Right atrium auricular region (tissue), 2 donors: ENCODE measurements around a stretch of chr1.

DNA sequence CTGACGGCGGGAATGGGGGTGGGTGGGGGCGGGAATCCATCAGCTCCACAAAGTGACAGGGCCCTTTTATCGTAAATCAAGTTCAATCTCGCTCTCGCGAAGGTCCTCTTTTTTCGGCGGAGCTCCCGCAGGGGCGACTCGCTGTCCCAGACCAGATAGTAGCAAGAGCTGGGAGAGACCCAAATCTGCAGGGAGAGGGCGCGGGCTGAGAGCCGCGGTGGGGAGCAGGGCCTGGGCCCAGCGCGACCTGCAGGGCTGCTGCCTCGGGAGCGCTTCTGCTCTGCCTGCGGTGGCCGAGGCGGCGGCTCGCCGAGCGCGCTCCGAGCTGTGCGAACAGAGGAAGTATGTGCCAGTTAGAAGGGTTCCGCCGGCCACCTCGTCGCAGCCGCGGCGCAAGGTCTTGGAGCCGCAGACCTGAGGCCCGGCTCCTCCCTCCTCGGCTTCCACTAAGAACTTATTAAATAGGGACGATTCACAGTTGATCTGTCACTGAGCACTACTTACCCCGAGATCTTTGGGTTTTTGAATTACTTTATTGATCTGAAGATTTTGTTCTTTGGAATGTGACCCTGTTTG, 10.2 kb downstream of the BARHL2 start:
- PRO-cap, result no peak
- RAMPAGE, long total RNA, 2 experiments, result no peak in any of the 2 experiments

- PRO-cap, result no peak
- RAMPAGE, long total RNA, 2 experiments, result no peak in any of the 2 experiments
Measured at GRCh38 chr1:90926810-90927278, 95.0 kb downstream of the ZNF644 start.

- PRO-cap, result no peak
- RAMPAGE, long total RNA, 2 experiments, result no peak in any of the 2 experiments
Measured at GRCh38 chr1:90966994-90967693, 54.7 kb downstream of the ZNF644 start.

DNA sequence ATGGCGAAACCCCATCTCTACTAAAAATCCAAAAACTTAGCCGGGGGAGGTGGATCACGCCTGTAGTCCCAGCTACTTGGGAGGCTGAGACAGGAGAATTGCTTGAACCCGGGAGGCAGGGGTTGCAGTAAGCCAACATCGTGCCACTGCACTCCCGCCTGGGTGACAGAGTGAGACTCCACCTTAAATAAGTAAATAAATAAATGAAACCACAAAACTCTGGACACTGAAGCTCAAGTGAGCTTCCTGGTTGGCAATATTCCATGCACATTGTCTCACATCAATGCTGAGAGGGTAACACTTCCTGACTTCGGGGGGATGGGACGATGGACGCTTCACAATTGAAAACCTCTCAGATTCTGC, 69.9 kb upstream of the ZNF644 start:
- PRO-cap, result no peak
- RAMPAGE, long total RNA, 2 experiments, result no peak in any of the 2 experiments

DNA sequence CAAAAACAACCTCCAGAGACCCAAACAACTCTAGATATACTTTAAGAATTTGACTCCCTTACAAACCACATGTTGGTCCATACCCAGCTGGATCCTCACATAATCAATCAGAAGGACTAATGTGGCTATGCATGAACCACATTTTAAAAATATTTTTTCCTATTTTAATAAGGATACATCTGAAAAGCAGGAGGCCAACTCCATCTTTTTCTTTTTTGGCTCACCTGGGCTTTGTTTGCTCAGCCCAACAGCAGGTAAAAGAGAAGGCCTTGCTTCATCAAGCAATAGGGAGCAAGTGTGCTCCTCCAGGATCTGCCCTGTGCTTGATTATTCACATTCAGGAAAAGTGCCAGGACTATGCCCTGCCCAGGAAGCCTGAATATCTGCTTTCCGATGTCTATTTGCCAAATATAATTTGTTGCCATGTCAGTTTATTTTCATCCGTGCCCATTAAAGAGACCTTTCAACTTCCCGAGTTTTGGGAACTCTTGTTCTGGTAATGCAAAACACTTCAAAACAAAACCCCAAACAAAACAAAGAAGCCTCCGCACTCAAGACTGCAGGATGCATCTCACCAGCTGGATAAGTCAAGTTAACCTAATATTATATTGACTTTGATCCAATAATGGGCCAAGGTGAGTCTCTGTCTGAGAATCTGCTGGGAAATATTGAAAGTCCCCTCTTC, 185.3 kb downstream of the CDC7 start:
- PRO-cap, result no peak
- RAMPAGE, long total RNA, 2 experiments, result no peak in any of the 2 experiments

DNA sequence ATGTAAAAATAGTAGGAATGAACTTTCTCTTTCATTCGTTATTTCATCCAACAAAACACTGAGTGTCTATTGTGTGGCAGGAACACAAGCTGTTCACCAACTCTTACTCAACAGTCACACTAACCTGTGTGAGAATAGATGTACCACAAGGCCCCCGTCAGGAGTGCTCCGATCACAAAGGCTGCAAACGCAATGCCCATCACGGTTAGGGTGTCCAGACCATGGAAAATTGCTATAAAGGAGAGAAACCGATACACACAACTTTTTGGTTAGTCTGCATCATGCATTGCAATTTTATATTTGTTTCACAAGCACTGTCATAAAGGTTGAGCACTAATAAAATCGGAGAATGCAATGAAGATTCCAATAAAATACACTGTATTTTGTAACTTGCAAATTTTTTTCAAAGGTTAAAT, 190.4 kb downstream of the TGFBR3 start:
- PRO-cap, result no peak
- RAMPAGE, long total RNA, 2 experiments, result no peak in any of the 2 experiments

DNA sequence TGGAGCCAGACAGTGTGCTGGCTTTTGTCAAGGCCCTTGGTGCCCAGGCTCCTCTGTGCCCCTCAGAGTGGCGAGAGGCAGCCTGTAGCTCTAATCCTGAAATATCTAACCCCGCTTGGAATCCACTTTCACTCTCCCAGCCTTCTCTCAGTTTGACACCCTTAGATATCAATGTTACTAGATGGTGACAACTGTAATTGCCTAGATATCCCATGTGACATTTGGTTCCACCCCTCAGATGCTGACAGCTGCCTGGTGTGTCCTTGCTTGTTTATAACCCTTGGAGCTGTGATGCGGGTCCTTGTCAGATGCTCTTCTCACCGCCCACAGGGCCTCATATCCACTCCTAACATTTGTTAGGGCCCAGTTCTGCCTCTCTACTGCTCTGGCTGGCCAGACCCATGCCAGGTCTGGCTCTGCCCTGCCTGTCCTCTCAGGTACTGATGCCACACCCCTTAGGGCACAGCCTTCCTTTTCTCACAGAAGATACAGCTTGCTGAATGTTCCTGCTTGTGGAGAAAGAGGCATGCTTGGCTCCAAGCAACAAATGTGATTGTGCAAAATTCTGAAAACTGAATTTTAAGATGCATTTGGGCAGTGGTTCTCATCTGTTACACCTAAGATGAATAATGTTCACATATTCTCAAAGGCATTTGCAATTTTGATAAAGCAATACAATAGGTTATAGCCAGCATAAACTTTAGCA, 178.2 kb downstream of the TGFBR3 start:
- PRO-cap, result no peak
- RAMPAGE, long total RNA, 2 experiments, result no peak in any of the 2 experiments

DNA sequence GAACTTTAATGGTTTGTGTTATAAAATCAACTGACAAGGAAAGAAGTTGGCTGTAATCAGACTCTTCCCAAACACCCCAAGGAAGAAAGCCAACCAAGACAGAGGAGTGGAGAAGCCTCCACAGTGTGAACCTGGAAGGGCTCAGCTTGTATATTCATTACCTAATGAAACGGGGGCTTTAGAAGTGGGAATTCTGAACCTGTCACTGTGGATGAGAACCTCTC, 70.2 kb downstream of the TGFBR3 start:
- PRO-cap, result no peak
- RAMPAGE, long total RNA, 2 experiments, result no peak in any of the 2 experiments

- PRO-cap, result unidirectional peak, plus-strand start at chr1:91826497
- RAMPAGE, long total RNA, 2 experiments, result no peak in any of the 2 experiments
Measured at GRCh38 chr1:91826110-91826664, 59.8 kb downstream of the TGFBR3 start.

DNA sequence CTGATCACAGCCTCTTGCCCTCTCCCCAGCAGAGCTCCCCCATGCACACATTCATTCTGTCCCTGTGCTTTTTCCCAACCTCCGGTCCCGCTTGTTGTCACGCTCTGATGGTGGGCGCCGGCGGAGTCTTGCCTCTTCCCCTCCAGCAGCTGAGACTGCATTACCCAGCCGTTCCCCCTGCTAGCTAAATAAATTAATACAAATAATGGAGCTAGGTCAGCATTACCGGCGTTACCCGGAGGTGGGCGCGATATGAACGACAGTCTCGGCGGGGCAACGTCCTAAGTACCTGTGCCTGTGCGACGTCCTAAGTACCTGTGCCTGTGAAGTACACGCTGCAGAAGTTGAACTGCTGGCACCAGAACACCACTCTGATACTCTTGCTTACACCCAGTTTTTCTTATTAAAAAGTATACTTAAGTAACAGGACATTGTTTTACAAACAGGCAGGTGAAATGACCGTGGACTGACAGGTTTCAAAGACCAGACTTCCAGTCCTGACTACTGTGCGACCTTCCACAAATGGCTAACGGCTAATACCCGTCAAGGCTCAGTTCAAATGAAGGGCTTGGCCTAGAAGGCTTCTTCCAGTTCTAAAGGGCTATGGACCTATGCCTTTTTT, 781 bp upstream of the TGFBR3 start:
- PRO-cap, result no peak
- RAMPAGE, long total RNA, 2 experiments, result no peak in any of the 2 experiments

DNA sequence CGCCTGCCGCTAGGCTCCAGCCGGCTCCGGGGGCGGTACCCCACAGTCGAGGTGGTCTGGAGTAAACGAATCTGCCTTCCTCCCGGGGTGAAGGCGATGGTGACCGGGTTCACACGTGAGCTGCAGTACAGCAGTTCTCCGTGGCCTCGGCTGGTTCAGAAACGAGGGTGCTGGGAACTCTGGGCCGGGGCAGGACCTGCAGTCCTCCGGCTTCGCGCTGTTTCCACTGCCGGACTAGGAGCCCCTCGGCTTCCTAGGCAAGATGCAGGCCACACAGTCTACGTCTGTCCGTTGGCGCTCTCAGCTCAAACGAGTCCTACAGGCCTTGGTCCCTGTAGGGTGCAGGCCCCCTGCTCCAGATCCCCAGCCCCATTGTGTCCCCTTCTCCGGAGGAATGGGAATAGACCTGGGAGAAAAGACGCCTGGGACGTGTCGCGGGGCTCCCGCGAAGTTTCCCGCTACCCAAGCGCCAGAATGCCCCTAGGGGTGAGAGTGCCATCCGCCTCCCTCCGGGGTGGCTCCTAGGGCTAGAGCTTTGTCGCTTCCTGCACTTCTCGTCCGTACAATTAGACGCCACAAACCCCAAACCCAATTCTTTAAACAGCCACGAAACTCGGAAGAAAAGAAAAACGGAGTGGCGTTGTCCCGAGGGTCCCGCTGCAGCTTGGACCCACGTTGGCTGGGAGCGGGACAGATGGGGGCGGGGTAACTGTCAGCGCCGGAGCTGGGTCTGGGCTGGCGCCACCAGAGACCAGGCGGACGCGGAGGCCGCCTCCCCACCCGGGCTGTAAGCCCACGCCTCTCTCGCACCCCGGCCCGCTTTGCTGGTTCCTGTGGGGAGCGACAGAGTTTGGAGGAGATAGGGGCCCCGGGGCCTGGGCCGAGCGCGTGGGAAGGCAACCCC, 1.8 kb downstream of the GFI1 start:
- PRO-cap, result no peak
- RAMPAGE, long total RNA, 2 experiments, result no peak in any of the 2 experiments

GRCh38 chr1:92625754-92626080, 139.0 kb upstream of the GFI1 start:
- PRO-cap, result no peak
- RAMPAGE, long total RNA, 2 experiments, result no peak in any of the 2 experiments

- PRO-cap, result no peak
- RAMPAGE, long total RNA, 2 experiments, result no peak in any of the 2 experiments
Measured at GRCh38 chr1:92672225-92672851, 112.6 kb downstream of the EVI5 start.

DNA sequence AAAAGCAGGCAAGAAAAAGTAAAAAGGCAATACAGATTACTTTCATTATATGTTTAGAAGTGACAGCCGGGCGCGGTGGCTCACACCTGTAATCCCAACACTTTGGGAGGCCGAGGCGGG, 686 bp upstream of the EVI5 start:
- PRO-cap, result unidirectional peak, plus-strand start at position 48 of the sequence
- RAMPAGE, long total RNA, 2 experiments, result no peak in any of the 2 experiments

GRCh38 chr1:92840369-92841071, 8.7 kb downstream of the RPL5 start:
- PRO-cap, result no peak
- RAMPAGE, long total RNA, 2 experiments, result no peak in any of the 2 experiments

DNA sequence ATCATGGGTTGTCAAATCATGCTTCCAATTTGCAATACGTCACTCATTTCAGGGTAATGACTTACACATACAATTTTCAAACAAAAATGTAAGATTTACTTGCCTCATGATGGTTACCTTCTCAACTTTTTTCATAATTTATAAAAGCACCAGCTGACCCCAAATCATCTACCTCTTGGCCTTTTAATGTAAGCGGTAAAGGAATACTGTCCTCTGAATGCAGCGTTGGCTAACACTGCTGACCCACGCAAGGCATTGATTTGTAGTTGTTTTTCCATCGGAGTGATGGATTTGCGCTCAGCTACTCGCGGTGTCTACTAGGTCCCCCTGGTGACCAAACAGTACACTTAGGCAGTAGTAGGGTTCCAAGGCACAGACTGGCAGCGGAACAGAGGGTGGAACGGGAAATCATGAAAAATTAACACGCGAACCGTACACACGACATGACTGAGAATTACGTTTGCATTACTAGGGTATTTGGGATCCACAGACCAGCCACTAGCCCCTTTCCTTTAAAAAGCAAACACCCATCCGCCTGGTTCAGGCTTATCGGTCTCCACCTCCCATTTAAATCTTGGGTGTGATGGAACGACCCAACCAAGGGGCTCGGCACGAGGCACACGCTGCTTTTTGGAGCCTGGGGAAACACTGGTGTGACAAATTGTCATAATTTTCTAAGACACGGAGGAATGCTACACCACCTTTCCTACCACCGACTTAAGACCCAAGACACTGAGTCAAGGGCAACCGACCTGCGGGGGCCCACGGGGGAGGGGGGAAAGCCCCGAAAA, 859 bp downstream of the DIPK1A start:
- PRO-cap, result unidirectional peak, plus-strand start at position 354 of the sequence; unidirectional peak, plus-strand start at position 465 of the sequence
- RAMPAGE, long total RNA, 2 experiments, result no peak in any of the 2 experiments

DNA sequence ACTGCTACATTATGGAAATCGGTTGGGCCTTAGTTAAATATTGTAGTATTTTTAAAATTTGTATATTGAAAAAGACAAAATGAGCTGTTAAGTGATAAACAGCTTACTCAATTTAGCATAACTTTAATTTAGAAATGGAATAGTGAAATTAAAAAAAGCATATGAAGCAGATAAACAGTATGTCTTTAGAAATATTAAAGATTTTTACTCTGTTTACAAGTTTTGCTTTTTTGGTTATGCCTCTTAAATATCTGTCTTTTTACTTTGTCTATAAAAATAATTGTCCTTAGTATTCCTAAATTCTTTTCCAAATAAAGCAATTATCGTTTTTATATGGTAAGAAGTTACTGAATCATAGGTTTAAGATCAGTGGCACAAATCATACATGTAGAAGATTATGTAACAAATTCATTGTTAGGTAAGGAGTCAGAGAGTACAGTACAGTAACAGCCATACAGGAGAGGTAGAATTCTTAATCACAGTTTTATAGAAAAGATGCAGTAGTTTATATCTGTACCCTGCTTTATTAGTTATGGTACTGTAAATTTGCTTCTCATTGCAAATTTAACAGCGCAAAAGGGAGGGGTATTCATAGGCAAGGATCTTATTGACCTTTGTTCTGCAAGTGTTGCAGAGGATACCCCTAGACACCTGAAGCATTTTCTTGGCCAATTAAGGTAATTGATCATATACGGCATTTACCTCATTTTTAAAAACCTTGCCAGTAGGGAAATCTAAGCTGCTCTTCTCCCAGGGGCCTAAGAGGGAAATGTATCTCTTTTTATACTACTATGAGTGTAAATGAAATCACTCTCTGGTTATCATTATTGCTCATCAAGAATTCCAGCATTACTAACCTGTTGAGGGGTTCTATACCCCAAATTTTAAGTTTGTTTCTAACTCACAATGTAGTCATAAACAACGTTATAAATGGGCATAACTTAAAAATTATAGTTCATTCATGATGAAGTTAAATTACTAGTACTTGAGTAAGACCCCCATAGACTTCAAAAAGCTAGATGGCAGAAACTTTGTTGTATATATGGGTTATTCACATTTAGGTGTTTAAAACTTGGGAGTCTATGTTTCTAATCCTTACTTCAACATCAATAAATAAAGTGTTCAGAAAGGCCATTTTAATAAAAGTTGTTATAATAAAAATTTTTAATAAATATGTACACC, 27.6 kb downstream of the TMED5 start:
- PRO-cap, result no peak
- RAMPAGE, long total RNA, 2 experiments, result no peak in any of the 2 experiments

GRCh38 chr1:93253238-93253533, 72.7 kb downstream of the CCDC18 start:
- PRO-cap, result no peak
- RAMPAGE, long total RNA, 2 experiments, result no peak in any of the 2 experiments

DNA sequence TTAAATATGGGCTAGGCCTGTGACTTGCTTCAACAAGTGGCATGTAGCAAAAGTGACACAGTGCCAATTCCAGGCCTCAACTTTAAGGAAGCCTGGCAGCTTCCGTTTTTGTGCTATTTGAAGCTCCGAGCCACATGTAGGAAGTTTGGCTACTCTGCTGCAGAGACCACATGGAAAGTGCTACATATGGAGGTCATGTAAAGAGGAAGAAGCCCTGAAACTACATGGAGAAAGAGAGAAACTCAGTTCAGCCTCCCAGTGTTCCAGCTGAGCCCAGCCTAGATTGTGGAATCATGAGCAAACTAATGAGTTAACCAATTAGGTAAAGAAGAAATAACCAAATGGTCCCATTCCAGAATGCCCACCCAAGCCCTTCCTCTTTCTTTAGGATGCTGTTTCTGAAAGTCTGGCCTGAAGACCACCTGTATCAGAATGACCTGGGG, 28.4 kb upstream of the DR1 start:
- PRO-cap, result no peak
- RAMPAGE, long total RNA, 2 experiments, result no peak in any of the 2 experiments

DNA sequence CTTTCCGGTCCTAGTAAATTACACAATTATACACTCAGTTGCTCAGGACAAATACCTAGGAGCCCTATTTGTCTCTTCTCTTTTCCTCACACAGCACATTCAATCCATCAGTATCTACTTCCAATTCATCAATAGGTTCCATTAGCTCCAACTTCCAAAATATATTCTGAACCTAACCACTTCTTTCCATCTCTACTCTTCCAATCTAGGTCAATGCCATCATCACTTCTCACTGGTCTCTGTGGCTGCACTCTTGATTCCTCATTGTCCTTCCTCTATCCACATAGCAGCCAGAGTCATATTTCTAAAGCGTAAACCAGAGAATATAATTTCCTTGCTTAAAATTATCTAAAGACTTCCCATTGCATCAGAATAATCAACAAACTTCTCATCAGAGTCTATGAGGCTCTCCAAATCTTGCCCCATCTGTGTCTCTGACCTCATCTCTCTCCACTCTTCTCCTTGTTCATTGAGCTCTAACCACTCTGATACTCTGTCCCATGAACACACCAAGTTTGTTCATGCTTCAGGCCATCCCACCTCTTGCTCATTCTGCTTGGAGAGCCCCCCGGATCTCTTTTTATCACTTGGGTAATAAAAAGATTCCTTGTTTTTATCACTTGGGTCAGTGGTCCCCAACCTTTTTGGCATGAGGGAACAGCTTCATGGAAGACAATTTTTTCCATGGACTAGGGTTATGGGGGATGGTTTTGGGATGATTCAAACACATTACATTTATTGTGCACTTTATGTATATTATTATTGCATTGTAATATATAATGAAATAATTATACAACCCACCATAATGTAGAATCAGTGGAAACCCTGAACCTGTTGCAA, 25.7 kb upstream of the DR1 start:
- PRO-cap, result no peak
- RAMPAGE, long total RNA, 2 experiments, result no peak in any of the 2 experiments